Measurements from ENCODE around the genes SLC16A12, HTR7 and BTAF1.

DNA sequence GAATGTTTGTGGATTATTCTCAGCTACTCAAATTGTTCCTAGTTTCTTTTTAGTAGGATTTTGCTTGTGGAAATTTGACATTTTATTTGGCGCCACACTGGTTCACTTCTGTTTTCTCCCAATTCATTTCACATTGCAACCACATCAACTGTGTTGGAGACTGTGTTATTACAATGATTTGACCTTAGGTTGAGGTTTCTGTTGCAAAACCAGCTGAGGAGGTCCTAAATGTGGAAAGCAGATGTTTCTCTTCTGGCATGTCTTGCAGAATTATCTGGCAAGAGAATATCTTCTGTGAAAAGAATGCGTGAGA, 25.8 kb downstream of the ACTA2 start:
- PRO-cap, result unidirectional peak, minus-strand start at position 142 of the sequence
- RAMPAGE, long total RNA, 4 experiments, result no peak in any of the 4 experiments

- PRO-cap, result unidirectional peak, minus-strand start at chr10:88944262
- RAMPAGE, long total RNA, 4 experiments, result no peak in any of the 4 experiments
Observed at GRCh38 chr10:88943948-88944495, 8.6 kb downstream of the ACTA2 start.

DNA sequence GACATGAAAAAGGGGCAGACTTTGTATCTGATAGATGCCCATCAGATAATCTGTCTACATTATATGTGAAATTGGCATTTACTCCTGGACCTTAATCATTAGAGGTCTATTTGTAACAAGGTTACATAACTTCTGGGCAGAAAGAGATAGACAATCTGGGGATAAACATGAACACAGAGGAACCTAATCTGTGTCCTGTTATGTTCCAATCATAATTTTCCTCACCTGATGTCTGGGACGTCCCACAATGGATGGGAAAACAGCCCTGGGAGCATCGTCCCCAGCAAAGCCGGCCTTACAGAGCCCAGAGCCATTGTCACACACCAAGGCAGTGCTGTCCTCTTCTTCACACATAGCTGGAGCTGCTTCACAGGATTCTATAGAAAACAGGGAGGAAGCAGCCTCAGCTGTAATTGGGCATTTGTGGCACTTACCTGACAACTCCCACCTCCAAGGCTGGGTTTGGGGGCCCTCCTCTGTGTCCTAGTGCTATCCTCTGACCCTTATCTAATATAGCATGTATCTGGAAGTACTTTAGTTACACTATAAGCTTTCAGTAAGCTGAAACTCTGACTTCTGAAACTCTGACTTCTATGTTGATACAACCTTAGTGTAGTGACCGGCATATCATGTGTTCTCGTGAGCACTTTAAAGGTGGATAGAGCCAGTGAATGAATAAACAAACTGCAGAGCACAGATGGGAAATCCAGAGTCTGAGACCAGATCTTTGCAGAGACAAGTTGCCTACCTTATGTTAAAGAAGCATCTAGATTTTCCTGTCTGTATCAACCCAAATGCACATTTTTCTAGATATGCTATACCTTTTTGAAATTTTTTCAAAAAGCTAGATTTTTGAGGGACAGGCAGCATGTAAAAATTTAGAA, 3.8 kb downstream of the ACTA2 start:
- PRO-cap, result bidirectional peak, plus-strand start at position 709 of the sequence, minus-strand start at position 486 of the sequence
- RAMPAGE, long total RNA, 4 experiments, result no peak in any of the 4 experiments

DNA sequence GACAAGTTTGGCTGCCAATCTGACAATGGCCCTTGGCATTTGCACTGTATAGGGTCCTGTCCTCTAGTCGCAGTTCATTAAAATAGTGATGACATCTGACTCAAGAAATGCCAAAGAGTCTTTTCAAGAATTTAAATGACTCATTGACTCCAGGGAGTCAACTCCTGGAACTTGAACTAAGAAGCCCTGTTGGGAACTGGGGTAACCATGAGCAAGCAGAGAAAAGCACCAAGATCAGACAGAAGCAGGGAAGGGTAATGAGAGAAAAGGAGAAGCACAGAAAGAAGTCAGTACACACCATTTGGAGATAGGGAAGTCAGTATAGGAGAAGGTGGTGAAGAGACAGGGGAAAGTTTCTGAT, 90.9 kb downstream of the CH25H start:
- PRO-cap, result no peak
- RAMPAGE, long total RNA, 4 experiments, result no peak in any of the 4 experiments

DNA sequence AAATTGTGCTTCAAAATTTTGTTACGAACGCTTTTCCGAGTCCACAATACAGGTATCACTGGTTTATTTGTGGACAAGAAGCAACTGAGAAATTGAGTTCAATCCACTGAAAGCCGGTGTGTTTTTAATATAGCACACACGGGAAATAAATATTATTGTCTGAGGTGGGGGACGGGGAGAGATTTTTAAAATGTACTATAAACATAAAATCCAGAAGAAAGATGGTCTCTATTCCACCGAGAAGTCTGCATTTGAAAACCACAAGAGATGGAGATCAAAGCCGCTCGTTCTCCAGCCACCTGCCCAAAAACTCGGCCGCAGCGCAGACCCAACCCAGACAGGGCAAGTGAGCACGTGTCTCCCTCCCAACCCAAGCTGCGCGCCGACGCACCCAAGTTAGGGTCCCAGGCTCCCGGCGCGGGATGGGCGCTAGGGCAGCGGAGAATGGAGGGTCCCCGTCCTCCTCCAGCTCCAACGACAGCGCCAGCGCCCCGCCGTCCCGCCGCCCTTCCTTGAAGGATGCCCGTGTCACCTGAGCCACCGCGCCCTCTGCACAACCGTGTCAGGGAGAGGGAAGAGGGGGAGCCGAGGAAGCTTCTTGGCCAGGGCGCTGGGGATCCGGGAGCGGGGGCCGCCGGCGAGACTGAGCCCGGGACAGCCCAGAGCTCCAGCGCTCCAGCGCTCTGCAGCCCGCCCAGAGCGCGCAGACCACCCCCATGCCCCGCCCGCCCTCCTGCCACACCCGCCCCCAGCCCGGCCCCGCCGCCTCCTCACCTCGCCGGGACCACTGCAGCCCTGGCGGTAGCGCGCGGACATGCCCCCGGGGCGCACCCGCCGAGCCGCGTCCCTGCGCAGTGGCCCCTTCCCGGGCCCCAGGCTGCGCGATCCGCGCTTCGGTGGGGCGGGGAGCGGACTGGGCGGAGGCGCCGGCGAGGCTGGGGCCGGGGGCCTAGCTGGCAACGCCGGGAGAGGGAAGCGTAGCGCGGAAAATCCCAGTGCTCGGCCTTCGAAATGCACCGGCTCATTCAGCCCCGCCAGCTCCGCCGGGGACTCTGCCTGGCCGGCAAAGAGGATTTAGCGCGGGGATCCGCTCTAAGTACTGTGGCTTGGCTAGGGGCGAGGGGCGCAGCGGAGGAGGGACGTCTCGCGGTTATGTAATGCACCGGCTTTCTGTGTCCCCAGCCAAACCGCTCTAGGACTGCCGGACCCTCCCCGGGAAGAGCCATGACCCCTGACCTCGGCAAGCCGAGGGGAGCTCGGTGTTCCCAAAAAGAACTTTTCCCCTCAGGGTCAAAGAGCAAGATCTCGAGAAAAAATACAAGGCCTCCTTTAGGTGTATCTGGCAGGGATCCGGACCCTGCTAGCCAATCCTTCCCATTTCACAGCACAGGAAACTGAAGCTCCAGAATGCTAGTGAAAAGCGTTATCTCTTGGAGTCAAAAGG, at the start of gene SLC16A12:
Gene SLC16A12, minus strand, starts transcription at position 685 of the 1,444 bp plus-strand sequence.
- PRO-cap, result unidirectional peak, minus-strand start at position 645 of the sequence
- RAMPAGE, long total RNA, 4 experiments, result start-site peak on the minus strand in 1 of 4 experiments, centred at position 876 of the sequence, 12 reads per replicate

- PRO-cap, result no peak
- RAMPAGE, long total RNA, 4 experiments, result no peak in any of the 4 experiments
Observed at GRCh38 chr10:89602840-89603478, 42.1 kb downstream of the PANK1 start.

DNA sequence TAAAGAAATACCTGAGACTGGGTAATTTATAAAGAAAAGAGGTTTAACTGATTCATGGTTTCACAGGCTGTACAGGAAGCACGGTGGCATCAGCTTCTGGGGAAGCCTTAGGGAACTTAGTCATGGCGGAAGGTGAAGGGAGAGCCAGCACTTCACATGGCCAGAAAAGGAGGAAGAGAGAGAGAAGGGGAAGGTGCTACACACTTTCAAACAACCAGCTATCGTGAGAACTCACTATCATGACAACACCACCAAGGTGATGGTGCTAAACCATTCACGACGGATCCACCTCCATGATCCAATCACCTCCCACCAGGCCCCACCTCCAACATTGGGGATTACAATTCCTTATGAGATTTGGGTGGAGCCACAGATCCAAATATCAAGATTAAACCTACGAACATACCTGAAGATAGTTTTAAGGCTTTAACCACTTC, 23.9 kb upstream of the PANK1 start:
- PRO-cap, result no peak
- RAMPAGE, long total RNA, 4 experiments, result no peak in any of the 4 experiments

DNA sequence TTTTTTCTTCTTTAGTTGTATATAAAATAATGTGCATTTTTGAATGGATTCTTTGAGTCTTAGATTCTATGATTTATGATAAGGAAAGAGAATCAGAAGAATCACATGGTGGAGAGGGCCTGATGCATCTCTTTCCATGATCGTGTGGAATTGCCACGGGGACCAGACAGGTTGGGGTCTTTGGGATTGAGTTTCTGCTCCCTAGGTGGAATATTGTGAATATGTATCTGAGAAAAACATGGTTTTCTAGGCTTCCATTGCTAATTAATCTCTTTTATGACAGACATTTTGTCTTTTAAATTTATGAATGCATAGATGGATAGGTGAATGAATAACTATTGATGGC, 444.1 kb downstream of the KIF20B start:
- PRO-cap, result no peak
- RAMPAGE, long total RNA, 4 experiments, result no peak in any of the 4 experiments

DNA sequence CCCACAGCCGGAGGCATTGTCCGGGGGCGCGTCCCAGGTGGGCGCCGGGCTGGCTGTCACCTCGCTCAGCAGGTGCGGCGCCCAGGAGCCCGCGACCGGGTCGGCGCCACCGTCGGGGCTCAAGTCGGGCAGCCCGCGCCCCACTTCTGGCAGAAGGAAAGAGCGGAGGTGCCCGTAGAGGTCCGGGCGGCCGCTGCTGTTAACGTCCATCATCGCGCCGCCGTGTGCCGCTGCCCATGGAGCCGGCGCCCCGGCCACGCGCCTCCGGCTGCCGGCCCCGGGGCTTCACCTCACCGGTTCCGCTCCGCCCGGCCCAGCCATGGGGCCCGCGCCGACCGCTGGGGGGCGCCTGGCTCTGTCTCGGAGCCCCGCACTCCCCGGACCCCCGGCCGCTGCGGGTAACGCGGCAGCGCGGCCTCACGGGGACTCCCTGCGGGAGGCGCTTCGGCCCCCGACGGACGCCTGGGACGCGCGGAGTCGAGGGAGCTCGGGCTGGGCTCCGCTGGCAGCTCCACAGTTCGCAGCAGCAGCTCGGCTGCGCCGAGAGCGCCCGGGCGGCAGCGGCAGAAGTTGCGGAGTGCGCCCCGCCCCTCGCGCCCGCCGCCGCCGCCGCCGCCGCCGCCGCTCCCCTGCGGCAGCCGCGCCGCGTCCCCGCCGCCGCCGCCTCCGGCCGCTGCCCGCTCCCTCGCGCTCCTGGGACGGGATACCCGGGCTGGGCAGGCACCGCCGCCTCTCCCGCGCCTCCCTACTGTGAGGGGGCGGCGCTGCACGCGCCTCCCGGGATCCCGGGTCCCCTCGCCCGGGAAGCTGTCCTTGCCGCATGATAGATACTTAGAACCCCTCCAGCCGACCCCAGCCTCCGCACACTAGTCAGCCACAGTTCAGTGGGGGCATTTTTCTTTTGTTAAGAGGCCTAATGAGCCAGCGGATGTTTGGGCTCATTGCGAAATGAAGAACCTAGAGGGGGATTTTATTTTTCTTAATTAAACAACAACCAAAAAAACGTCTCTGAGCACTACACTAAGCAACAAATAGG, at the start of gene HTR7:
Gene HTR7, minus strand, starts transcription at position 581 of the 1,036 bp plus-strand sequence.
- PRO-cap, result unidirectional peak, minus-strand start at position 542 of the sequence
- RAMPAGE, long total RNA, 4 experiments, result no peak in any of the 4 experiments

DNA sequence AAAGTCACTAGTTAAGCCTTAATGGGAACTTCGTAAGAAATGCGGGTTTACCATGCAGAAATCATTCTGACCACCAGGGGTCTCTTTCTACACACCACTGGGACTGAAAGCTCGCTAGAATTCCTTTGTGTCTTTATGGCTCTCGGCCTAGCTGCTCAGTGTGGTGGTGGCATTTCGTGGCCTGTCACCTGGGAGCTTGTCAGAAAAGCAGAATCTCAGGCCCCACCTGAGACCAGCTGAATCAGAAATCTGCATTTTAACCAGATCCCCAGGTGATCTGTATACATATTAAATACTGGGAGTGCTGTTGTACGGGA, 9.3 kb downstream of the ANKRD1 start:
- PRO-cap, result no peak
- RAMPAGE, long total RNA, 4 experiments, result no peak in any of the 4 experiments

DNA sequence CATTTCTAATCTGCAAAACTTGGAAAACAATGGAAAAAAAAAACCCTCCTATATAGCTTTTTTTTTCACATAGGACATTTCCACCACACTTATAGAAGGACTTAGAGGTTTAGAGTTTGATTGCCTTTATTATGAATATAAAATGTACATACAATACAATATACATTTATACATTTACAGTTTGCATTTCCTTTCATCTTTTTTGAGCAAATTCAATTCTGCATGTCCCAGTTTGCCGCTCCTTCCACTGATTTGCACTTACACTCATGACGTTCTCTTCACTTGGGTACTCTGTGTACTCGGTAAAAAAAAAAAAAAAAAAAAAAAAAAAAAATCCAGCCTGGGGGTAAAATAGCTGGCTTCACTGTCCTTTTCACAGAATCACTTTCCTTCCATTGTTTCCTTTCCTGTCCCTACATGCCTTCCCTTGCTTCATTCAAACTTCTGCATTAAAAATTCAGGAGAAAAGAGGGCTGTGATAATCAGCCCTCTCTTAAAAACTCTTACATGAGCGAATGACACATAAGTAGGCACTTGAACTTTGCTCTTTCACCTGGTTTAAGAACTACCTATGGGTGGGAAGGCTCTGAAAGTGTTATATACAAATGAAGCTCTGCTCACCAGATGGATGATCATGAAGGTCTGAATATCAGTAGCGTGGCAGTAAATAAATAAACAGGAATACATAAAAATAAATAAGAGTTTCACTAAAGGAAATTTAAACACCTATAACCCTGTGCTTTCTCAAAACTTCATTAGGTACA, 8.7 kb downstream of the ANKRD1 start:
- PRO-cap, result no peak
- RAMPAGE, long total RNA, 4 experiments, result no peak in any of the 4 experiments

DNA sequence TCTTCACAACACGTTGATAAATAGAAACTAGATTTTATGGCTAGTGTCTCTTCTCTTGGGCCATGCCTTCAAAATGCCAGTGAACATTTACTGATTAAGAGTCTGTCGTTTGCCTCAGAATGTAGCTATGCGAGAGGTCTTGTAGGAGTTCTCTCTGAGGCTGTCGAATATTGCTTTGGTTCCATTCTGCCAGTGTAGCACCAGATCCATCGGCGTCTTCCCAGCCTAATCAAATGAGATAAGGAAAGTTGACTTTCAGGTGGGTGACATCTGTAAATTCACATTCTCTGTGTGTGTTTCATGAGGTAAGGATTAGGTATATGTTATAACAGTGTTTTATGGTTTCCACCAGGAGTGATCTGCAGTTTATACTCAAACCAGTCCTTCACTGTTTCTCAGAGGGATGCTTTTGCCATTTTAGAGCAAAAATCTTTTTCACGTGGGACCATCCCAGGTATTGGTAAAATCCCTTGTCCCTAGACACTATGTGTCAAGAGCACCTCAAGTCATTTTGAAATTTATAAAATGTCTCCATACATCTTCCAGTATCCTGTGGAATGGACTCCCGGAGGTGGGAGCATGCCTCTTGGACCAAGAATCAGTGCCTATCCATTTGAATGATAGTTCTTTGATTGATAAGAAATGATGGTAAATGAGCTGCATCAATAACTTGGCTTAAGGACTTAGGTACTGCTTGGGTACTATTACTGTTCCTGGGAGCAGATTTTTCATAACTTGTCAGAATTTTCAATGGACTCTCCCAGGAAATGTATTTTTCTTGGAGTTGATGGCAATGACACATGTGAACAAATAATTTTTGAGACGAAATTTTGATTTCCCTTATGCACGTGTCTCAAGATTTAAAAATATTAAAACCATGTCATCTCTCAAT, 7.9 kb downstream of the ANKRD1 start:
- PRO-cap, result no peak
- RAMPAGE, long total RNA, 4 experiments, result no peak in any of the 4 experiments

DNA sequence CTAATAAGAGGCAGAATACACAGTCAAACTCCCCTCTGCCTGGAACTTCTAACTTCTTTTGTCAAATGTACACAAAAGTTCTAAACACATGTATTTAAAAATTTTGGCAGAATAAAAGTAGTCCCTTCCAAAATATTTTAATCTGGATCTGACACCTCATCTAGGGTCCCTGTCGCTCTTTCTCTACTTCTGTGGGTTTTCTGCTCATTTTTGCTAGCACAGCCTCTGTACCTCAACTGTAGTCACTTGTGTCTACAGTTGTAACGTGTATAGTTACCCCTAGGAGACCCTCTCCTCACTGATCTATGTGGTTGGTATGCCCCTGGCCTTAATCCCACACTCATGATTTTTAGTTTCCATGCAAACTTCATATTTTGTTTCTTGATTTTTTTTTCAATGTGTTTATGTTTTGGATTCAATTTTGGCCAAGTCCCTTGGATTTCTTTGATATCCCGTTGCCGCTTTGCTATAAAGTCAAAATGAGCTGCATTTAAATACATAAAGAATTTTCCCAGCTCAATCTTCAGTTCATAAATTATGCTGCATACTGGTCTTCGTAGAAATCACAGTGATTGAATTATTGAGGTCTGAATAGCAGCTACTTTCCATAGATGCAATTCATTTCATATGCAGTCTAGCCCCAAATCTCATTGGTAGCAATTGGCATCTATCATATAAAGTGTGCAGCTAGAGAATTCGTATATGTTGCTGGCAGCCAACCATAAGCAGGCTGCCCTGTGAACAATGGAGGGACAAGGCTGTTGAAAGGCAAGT, 4.0 kb downstream of the ANKRD1 start:
- PRO-cap, result no peak
- RAMPAGE, long total RNA, 4 experiments, result no peak in any of the 4 experiments

- PRO-cap, result no peak
- RAMPAGE, long total RNA, 4 experiments, result no peak in any of the 4 experiments
Observed at GRCh38 chr10:90983824-90984470, 63.1 kb upstream of the ANKRD1 start.

DNA sequence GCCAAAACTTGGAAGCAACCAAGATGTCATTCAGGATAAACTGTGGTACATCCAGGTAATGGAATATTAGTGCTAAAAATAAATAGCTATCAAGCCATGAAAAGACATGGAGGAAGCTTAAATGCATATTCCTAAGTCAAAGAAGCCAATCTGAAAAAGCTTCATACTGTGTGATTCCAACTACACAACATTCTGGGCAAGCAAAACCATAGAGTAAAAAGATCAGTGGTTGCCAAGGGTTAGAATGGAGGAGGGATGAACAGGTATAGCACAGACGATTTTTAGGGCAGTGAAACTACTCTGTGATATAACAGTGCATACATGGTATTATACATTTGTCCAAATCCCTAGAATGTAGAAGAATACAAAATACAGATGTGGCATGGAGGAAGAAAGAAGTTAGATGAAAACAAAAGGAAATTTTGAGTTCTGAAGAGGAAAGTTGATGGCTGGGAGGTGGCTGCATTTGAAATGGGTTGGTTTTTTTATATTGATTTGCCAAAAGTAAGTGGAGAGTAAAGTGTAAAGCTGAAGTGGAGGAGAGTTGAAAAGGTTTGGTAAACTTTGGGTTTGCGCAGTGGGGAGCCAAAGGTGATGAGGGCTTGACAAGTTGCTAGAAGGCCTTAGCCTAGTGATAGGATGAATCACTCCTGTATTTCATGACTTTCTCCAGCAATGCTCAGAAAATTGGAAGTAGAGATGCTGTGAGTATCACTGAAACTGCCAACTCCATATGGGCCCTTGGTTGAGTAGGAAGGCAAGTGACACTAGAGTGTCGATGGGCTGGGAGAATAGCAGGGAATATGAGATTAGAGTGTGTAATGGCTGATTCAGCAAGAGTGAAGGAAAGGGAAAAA, 49.4 kb upstream of the PCGF5 start:
- PRO-cap, result no peak
- RAMPAGE, long total RNA, 4 experiments, result no peak in any of the 4 experiments

DNA sequence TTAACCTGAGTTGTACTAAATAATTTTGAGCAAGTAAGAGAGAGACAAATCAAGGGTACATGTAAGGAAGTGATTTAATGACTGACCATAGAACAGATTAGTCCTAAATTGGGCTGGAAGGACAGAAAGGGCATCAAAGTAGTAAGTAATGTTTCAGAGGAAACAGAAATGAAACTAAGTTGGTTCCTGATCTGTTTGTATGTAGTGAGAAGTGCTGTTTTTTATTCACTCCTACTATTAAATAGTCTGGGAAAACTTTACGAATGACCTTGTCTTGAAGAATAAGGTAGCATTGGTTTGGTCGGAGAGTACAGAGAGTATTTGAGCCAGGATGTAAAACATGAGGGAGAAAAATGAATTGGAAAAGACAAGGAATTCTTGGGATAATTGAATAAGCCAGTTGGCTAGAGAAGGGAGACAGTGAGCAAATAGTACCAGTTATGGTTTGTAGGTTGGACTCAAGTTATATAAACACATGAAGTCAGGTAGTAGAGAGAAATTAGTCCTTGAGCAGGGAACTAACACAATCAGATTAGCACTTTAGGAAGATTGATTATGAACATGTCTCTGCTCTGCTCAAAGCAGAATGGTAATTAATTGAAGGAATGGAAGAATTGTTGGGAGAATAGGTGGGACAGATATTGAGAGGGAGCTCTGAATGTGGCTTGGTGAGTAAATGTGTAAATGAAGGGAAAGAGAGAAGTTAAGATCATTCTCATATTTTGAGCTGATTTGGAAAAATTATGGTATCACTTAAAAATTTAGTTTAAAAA, 25.7 kb downstream of the PCGF5 start:
- PRO-cap, result no peak
- RAMPAGE, long total RNA, 4 experiments, result no peak in any of the 4 experiments

- PRO-cap, result no peak
- RAMPAGE, long total RNA, 4 experiments, result no peak in any of the 4 experiments
Observed at GRCh38 chr10:91592175-91593061, 40.5 kb downstream of the PPP1R3C start.

- PRO-cap, result bidirectional peak, plus-strand start at chr10:91923798, minus-strand start at chr10:91923737
- RAMPAGE, long total RNA, 4 experiments, result no peak in any of the 4 experiments
Observed at GRCh38 chr10:91923567-91924618, at the start of gene BTAF1. BTAF1 (plus strand) TSS chr10:91923770.

- PRO-cap, result no peak
- RAMPAGE, long total RNA, 4 experiments, result no peak in any of the 4 experiments
Observed at GRCh38 chr10:91958815-91959493, 35.4 kb downstream of the BTAF1 start.

DNA sequence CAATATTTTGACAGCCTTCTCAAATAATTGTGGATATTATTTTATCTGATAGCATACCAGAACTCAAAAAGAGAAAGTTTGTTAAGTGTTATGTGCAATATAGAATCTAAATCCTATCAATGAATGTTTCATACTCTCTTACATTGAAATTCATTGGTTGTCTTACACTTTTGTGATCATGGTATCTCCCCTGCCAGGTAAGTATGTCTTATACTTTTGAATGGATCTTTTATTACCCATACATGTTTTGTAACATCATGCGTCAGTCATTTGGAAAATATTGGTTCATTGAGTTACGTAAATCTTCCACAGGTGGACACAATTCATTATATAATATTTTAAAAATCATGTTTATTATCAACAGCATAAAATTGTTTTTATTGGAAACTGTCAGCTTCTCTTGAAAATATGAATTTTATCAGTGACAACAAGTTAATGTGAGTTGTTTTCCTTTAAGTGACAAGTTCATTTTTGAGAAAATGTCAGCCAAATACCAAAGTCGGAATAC, 82.7 kb downstream of the BTAF1 start:
- PRO-cap, result unidirectional peak, minus-strand start at position 207 of the sequence
- RAMPAGE, long total RNA, 4 experiments, result no peak in any of the 4 experiments

All from esophagus muscularis mucosa (tissue), 4 donors.